Helper T cell (primary cell): ENCODE data around the genes ACP7, PLEKHG2, LGALS13 and ZNF780B.

DNA sequence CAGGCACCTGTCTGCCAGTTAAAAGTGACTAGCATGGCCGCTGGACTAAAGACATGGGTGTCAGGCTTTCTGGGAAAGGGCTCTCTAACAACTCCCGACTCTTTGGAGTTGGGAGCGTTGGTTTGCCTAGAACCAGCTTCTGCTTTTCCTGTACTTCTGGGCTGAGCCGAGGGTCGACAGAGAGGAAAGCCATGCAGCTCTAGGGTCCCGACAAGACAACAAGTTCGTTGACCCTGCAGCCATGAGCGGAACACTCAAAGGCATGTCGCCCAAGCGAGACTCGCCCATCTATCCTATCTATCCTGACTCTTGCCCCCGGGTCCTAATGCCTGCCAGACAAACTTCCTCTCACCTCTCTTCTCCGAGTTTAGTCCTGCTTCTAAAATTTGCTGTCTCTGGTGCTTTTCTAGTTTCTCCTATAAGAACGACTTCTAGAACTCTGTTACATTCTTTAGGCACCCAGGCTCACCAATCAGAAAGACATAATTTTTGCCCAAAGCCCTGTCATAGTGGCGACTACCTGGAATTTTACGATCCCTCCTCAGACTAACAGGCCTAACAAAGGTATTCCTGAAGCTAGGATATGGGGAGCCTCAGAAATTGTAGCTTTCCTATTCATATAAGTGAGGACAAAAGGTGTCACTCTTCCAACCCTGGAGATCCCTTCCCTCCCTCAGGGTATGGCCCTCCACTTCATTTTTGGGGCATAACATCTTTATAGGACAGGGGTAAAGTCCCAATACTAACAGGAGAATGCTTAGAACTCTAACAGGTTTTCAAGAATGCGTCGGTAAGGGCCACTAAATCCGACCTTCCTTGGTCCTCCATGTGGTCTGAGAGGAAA, 7.9 kb downstream of the ECH1 start:
- PRO-cap, 2 experiments, result no peak in any of the 2 experiments

- PRO-cap, 2 experiments, result no peak in any of the 2 experiments
Measured at GRCh38 chr19:38830084-38830447, 1.5 kb downstream of the ECH1 start.

GRCh38 chr19:38839246-38840558, 8.1 kb upstream of the ECH1 start:
- PRO-cap, 2 experiments, result no peak in any of the 2 experiments

- PRO-cap, 2 experiments, result peak in 2 of 2 experiments; most common plus-strand start chr19:38852745 (in 2); most common minus-strand start chr19:38852642 (in 1)
Measured at GRCh38 chr19:38852215-38852850, 2.5 kb upstream of the HNRNPL start.

DNA sequence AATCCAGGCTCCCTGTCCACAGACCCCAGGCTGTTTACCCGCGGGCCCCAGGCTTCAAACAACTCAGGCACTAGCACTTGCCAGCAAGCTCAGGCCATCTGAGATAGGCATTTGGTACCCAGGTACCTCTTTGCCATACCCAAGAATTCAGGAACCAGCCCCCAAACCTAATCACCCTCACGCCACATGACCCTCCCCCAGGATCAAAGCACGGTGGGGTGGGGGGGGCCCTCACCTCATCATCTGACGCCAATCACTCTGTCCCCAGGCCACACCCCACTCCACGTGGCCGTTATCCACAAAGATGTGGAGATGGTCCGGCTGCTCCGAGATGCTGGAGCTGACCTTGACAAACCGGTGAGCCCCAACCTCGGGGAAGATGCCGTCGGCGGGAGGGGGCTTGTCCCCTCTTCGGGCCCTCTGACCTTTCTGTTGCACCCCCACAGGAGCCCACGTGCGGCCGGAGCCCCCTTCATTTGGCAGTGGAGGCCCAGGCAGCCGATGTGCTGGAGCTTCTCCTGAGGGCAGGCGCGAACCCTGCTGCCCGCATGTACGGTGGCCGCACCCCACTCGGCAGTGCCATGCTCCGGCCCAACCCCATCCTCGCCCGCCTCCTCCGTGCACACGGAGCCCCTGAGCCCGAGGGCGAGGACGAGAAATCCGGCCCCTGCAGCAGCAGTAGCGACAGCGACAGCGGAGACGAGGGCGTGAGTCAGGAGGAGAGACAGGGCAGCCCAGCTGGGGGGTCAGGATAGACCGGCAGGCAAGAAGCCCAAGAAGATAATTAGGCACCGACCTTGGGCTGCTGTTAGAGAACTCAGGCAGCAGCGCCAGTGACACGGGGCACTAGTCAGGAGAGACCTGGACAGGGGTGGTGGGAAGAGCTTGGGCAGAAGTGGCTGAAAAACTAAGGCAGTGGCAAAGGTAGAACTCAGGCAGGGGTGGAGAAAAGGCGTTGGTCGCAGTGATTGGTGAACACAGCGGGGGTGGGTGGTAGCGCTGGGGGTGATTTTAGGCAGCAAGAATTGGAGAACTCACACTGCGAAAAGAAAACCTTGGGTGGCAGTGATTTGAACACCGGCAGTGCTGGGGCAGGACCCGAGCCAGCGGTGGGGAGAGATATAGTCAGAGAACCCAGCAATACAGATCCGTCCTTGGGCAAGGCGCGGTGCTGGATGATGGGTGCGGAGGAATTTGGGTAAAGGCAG, 4.6 kb downstream of the CCER2 start:
- PRO-cap, 2 experiments, result no peak in any of the 2 experiments

DNA sequence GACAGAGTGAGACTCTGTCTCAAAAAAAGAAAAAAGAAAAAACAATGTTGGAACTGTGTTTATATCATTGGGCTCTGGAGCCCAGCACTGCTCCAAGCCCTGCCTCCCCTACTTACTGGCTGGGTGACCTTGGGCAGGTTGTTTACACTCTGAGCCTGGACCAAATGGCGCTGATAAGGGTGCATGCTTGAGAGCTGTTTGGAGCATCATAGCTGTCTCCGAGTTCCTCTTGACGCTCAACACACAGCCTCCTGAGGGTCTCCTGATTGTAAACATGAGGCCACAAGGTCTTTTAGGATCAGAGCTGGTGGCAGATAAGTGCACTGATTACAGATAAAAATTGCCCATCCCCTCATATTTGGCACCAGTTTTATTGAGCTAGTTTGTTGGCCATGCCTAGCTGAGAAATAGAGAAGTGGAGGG, 3.7 kb downstream of the MRPS12 start:
- PRO-cap, 2 experiments, result no peak in any of the 2 experiments

DNA sequence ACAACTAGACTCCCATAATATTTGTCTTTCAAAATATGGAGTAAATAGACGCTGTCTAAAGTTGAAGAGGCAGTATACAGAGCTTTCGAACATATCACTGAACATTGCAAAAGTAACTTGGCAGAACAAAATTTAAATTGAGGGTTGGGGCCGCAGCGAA, 720 bp downstream of the FBXO17 start:
- PRO-cap, 2 experiments, result no peak in any of the 2 experiments

GRCh38 chr19:39083661-39084733, at the start of gene ACP7:
Gene ACP7, plus strand, starts transcription at chr19:39084368.
- PRO-cap, 2 experiments, result no peak in any of the 2 experiments

- PRO-cap, 2 experiments, result no peak in any of the 2 experiments
Measured at GRCh38 chr19:39135958-39137245, 10.8 kb downstream of the PAK4 start.

GRCh38 chr19:39386020-39387147, 4.5 kb downstream of the PAF1 start:
- PRO-cap, 2 experiments, result peak in 2 of 2 experiments; most common minus-strand start chr19:39386714 (in 2)

- PRO-cap, 2 experiments, result peak in 2 of 2 experiments; most common plus-strand start chr19:39410256 (in 1); most common minus-strand start chr19:39410066 (in 1)
Measured at GRCh38 chr19:39409905-39410586, 2.4 kb upstream of the PLEKHG2 start.

- PRO-cap, 2 experiments, result peak in 2 of 2 experiments; most common plus-strand start chr19:39412251 (in 2); most common minus-strand start chr19:39412263 (in 2)
Measured at GRCh38 chr19:39412076-39413024, at the start of gene PLEKHG2. Gene PLEKHG2, plus strand, starts transcription at chr19:39412669.

DNA sequence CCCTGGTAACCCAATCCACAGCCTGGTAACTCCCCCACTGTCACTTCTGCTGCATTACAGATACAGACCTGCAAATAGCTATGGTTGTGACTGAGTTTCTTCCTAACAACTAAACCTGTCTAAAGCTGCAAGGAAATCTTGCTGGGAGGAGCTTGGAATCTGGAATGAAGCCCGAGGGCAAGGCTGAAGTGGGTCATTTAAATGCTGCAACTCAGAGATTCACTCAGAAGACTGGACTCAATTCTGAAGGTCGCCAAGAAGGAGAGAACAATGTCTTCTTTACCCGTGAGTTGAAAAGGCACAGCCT, at the start of gene LGALS13:
Gene LGALS13, plus strand, starts transcription at position 226 of the 307 bp plus-strand sequence.
- PRO-cap, 2 experiments, result no peak in any of the 2 experiments

DNA sequence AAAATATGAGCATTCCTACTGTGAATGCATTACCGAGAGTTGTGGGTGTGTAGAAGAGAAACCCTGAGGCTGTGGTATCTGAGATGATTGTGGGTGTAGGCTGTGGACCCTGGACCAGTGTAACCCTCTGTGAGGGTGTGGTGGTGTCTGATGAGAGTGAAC, 222 bp downstream of the LGALS14 start:
- PRO-cap, 2 experiments, result no peak in any of the 2 experiments

DNA sequence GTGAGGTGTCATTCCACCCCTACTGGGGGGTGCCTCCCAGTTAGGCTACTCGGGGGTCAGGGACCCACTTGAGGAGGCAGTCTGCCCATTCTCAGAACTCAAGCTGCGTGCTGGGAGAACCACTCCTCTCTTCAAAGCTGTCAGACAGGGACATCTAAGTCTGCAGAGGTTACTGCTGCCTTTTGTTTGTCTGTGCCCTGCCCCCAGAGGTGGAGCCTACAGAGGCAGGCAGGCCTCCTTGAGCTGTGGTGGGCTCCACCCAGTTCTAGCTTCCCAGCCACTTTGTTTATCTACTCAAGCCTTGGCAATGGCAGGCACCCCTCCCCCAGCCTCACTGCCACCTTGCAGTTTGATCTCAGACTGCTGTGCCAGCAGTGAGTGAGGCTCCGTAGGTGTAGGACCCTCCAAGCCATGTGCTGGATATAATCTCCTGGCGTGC, 15.1 kb downstream of the LGALS14 start:
- PRO-cap, 2 experiments, result peak in 2 of 2 experiments; most common plus-strand start position 371 of the sequence (in 1); most common minus-strand start position 156 of the sequence (in 2)

DNA sequence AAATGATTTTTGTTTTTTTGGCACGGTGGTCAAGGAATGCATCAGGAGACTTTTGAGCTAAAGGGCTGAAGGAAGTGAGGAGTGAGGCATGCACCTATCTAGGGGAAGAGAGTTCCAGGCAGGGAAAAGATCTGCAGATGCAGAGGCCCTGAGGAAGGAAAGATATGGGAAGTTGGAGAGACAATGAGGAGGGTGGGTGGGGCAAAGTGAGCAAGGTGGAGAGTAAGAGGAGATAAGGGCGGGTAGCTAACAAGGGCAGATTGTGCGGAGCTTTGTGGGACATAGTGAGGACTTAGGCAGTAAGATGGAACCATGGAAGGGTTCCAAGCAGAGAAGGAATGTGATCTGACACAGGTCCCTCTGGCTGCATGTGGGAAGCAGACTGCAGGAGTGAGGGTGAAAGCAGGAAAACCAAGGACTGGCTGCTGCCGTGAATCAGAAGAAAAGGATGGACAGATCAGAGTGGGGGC, 814 bp upstream of the FBL start:
- PRO-cap, 2 experiments, result no peak in any of the 2 experiments

- PRO-cap, 2 experiments, result no peak in any of the 2 experiments
Measured at GRCh38 chr19:39873176-39873635, 27.0 kb upstream of the FBL start.

DNA sequence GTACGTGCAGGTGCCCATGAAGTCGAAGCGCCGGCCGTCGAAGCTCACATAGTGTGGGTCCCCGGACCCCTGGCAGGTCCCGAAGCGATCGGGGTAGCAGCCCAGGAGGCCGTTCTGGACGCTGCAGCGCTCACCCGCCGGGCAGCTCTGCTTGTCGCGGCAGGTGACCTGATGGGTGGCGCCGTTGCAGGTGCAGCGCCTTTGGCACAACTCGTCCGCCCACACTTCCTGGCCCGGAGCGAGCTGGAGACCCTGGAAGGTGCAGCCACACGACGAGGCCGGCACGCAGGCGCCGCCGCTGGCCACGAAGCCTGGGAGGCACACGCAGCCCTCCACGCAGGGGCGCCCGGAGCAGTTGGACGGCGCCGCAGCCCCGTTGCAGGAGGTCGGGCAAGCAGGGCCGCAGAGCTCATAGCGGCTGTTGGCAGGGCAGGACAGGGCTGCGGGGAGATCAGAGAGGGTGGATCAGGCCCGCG, 55.6 kb upstream of the PSMC4 start:
- PRO-cap, 2 experiments, result no peak in any of the 2 experiments

- PRO-cap, 2 experiments, result peak in 2 of 2 experiments; most common plus-strand start chr19:40055974 (in 2); most common minus-strand start chr19:40055947 (in 1)
Measured at GRCh38 chr19:40055483-40056645, at the start of gene ZNF780B. Gene ZNF780B, minus strand, starts transcription at chr19:40056231.

DNA sequence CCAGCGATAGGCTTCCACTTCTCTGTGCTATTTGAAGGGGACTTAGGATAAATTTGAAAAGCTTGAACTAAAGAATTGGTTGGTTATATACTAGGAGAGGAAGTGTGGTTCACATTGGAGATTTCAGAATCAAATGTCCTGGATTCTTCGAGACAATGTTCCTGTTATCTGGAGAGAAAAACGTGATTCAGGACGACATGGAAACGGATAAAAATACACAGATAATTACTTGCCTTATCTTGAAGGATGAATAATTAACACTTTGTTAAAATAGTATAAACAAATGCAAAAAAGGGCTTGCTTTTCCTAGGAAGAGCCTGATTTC, 500 bp upstream of the ZNF780A start:
- PRO-cap, 2 experiments, result no peak in any of the 2 experiments